ENCODE results near the genes TNFRSF1B, PRAMEF27 and PRAMEF5.

DNA sequence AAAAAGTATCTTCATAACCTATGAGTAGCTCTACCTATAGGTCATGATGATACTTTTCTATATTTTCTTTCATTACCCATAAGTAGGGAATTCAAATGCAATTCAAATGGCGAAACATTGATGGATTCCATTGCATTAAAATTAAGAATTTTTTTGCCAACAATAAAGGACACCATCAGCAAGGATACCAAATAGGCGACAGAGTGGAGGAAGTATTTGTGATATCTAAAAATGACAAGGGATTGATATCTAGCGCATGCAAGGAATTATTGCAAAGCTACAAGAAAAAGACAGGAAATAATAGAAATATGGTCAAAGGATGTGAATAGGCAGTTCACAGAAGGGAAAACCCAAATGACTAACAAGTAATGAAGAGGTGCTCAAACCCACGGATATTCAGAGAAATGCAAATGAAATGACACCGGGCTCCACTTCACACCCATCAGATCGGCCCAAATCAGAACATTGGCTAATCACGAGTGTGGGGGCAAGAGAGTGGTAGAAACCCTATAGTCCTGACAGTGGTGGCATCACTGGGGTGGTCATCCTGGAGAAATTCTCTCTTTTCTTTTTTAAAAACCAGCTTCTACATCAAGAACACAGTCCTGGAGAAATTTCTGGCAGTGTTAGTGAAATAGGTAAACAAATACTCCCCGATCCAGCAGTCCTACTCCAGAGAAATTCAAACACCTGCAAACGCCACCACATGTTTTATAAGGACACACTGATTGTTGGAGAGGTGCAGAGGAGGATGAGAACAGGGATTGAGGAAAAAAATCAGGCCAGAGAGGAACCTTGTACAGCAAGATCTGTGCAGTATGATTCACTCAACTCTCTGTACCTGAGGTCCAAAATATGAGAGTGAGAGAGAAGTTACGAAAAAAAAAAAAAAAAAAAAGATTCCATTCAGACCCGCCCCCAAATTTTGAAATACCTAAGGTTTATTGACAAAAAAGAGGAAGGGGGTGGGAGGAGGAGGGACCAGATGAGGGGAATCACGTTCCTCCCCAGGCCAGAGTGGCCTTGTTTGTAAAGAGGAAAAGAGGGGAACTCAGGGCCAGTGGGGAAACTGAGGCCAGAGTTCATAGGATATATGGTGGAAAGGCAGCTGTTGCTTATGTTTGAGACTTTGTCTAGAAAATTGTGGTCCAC lies 9.3 kb upstream of the TNFRSF1B start:
- PRO-cap = no peak

DNA sequence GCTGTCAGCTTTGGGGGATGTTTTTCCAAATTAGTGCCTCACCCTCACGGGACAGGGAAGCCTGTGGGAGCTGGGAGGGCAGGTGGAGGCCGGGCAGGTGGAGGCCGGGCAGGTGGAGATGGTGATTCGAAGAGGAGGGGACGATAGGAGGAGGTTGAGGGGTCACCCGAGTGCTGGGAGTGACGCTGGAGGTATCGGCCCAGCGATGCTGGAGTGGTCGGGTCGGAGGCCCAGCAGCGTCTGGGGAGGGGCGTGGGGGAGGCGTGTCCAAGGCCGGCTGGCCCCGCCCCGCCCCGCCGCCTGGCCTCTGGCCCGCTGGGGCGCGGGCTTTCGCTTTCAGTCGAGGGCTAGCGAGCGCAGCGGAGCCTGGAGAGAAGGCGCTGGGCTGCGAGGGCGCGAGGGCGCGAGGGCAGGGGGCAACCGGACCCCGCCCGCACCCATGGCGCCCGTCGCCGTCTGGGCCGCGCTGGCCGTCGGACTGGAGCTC lies at the start of gene TNFRSF1B:
Gene TNFRSF1B (plus strand): TSS at position 339 of the 487 bp plus-strand sequence.
- PRO-cap = bidirectional peak, plus-strand start at position 343 of the sequence, minus-strand start at position 242 of the sequence; unidirectional peak, plus-strand start at position 343 of the sequence

DNA sequence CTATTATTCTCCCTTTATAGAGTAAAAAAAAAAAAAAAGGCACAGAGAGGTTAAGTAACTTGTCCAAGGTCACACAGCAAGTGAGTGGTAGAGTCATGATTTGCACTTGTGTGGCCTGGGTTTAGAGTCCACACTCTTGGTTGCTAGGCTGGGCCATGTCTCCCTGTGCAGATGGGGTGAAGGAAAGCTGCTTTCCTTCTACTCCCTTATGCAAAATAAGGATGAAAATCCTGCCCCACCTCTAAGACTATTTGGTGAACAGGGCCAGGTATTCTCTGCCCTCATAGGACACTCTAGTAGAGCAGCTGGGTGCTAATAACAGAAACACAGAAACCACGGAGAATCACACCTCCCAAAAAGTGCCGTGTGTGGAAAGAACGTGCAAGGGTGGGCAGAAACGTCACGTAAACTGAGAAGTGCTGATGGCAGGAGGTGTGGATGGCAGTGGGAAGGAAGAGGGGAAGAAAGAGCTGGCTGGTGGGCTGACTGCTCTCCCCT lies 28.3 kb upstream of the VPS13D start:
- PRO-cap = no peak

- PRO-cap = no peak
Measured at GRCh38 chr1:12209306-12209587, 20.6 kb upstream of the VPS13D start.

- PRO-cap = no peak
Measured at GRCh38 chr1:12339673-12340118, 109.9 kb downstream of the VPS13D start.

DNA sequence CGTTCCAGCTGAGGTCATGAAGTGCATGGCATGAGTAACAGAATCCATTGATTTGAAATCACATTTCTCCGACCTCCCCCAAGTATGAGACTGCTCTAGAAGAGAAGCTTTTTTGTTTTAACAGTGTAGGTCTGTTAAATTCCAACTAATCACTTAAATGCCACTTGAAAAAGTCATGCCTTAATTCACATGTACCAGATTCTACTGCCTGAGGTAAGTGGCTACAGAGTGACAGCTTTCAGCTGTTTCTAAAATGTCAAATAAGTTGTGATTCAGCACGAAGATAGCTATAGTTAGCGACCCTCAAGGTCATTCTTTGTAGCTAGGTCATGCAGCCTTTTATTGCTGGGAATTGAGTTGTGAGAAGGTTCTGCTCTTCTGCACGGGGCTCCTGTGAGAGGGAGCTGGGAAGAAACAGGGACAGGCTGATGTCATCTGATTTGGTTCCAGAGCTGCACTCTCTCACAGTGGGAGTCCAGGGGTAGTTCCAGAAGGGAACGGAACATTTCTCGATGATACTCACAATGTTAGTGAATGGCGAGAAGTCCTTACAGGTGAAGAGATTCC lies 112.7 kb downstream of the VPS13D start:
- PRO-cap = no peak

DNA sequence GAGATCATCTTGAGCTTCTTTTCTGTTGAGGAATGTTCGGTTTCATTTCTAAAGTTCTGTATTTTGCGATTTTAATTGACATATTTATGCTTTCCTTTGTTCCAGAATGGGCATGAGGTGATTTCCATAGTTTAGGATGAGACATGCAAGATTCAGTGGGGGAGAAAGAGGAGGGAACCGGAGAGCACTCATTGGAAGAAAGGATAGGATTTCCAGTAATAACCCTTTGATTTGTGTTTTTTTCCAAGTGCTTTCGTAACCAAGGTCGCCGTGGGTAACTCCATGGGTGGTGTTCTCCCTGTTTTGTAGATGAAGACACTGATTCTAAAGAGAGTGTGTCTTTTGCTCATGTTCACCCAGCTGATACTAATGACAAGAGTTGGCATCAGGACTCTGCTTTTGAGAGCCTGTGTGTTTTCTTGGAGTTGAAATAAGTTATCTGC lies 170.2 kb downstream of the DHRS3 start:
- PRO-cap = no peak

GRCh38 chr1:12472765-12473201 lies 145.2 kb downstream of the DHRS3 start:
- PRO-cap = no peak

- PRO-cap = no peak
Measured at GRCh38 chr1:12518886-12519562, 99.0 kb downstream of the DHRS3 start.

GRCh38 chr1:12610550-12611260 lies 7.3 kb downstream of the DHRS3 start:
- PRO-cap = no peak

- PRO-cap = no peak
Measured at GRCh38 chr1:13056411-13056812, at the start of gene PRAMEF27. PRAMEF27 (minus strand) TSS chr1:13056575.

- PRO-cap = no peak
Measured at GRCh38 chr1:13254041-13254361, at the start of gene PRAMEF5. PRAMEF5 (plus strand) TSS chr1:13254198.

DNA sequence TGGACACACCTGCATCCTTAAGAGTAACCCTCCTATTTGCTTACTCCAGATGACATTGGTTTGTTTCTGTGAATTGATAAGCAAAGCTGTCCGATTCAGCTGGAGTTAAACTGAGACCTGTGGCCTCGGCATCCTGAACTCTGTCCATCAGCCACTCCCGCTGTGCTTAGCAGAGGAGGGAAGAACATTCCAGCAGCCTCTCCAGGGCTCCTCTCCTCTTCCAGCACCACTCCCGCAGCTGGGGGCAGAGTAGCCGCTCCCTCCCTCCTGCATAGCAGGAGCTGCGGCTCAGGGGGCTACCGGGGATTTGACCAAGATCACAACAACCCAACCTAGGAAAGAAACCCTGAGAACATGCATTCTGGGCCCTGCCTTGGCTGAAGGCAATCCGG lies 8.8 kb downstream of the LRRC38 start:
- PRO-cap = no peak

- PRO-cap = no peak
Measured at GRCh38 chr1:13754789-13755169, 54.8 kb downstream of the PRDM2 start.

GRCh38 chr1:13799559-13800220 lies 99.7 kb downstream of the PRDM2 start:
- PRO-cap = no peak

DNA sequence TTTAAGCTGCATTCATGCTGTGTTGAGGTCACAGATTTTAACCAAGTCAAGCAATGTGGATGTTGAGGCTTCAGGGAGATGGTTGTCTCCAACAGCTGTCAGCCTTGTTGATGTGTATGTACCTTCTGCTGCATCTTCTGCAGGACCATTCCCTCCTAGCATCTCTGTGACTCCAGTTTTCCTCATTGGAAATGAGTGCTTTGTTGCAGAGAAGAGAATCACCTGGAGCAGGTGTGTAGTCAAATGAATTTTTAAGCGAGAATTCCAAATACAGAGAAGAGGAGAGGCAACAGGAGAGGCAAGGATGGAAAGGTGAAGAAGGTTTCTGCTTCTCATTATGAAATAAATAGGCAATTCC lies 423.3 kb downstream of the PRDM2 start:
- PRO-cap = no peak

- PRO-cap = no peak
Measured at GRCh38 chr1:14309552-14310345, 288.7 kb upstream of the KAZN start.

GRCh38 chr1:14731926-14732376 lies 133.5 kb downstream of the KAZN start:
- PRO-cap = no peak

- PRO-cap = no peak
Measured at GRCh38 chr1:14765129-14766276, 167.0 kb downstream of the KAZN start.

DNA sequence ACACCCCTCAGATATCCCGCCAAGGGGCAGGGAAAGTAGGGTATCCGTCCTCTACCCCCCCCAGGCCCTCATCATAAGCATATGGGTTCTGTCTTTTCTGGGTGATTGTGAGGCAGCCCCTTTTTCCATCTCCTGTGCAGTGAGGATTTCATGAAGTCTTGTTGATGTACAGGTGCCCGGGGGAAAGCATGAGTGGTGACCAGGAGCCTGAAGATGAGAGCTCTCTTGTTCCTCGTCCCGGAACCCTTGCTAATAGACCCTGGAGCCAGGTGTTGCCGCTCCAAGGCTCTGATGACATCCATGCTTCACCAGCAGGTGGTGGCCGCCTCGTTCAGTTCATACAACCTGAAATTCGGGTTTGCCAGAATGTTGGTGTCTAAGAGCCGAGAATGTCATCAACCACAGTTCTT lies 235.0 kb downstream of the KAZN start:
- PRO-cap = no peak

Measured in parotid gland (tissue), 1 donor.